Measurements from ENCODE around the genes FTHL17 and RPGR.

- PRO-cap, result no peak
Measured at GRCh38 chrX:30971587-30972161, 82.6 kb upstream of the TAB3 start.

- PRO-cap, result no peak
Measured at GRCh38 chrX:31071931-31072326, at the start of gene FTHL17. TSS of gene FTHL17 (minus strand) at chrX:31072041.

- PRO-cap, result no peak
Measured at GRCh38 chrX:32593399-32593726, 618.0 kb downstream of the DMD start.

GRCh38 chrX:32644791-32645115, 566.6 kb downstream of the DMD start:
- PRO-cap, result no peak

- PRO-cap, result no peak
Measured at GRCh38 chrX:33339270-33339600, 127.9 kb upstream of the DMD start.

DNA sequence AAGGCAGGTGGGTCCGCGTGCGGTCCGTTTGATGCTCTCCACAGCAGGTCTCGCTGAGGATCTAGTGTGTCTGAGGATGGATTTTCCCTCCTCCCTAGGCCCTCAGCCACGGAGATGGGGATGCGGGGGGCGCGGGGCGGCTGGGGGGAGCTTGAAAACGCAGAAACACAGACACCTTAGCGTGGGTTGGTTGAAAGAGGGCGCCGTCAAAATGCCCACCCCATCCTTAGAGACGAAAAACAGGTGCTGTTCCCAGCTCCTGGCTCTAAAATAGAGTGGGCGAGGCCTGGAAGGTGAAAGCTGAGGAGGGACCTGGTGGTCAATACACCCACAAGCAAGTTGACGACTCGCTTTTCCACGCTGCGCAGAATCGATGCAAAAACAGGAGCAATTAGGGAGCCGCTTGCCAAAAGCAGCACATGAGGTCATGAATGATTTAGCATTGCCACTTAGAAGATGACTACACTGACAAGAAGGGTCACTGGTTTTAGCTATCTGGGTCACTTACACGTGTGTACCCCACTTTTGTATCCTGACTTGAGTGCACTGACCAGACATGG, 405.4 kb downstream of the FAM47A start:
- PRO-cap, result no peak

- PRO-cap, result no peak
Measured at GRCh38 chrX:34655478-34656588, 1.3 kb downstream of the TMEM47 start.

DNA sequence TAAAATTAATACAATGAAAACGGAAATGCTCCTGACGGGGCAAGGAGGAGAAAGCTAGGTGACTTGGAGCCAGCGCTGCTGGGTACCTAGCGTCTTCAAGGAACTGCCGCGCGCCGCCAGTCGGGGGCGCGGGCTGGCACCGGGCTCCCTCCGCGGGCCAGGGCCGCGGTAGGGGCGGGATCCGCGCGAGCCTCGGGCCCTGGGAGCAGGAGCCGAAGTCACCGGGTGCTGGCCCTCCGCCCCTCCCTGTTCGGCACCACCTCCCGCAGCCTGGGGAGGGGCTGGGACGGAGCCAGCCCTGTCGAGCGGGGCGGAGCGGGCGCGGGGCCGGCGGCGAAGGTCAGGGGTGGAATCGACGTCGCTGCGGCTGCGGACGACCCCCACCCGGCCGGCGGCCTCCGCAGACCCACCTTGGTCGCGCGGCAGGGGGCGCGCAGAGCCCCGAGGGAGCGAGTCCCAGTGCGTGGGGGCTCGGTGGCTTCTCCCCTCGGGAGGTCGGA, 50.8 kb upstream of the FAM47C start:
- PRO-cap, result no peak

DNA sequence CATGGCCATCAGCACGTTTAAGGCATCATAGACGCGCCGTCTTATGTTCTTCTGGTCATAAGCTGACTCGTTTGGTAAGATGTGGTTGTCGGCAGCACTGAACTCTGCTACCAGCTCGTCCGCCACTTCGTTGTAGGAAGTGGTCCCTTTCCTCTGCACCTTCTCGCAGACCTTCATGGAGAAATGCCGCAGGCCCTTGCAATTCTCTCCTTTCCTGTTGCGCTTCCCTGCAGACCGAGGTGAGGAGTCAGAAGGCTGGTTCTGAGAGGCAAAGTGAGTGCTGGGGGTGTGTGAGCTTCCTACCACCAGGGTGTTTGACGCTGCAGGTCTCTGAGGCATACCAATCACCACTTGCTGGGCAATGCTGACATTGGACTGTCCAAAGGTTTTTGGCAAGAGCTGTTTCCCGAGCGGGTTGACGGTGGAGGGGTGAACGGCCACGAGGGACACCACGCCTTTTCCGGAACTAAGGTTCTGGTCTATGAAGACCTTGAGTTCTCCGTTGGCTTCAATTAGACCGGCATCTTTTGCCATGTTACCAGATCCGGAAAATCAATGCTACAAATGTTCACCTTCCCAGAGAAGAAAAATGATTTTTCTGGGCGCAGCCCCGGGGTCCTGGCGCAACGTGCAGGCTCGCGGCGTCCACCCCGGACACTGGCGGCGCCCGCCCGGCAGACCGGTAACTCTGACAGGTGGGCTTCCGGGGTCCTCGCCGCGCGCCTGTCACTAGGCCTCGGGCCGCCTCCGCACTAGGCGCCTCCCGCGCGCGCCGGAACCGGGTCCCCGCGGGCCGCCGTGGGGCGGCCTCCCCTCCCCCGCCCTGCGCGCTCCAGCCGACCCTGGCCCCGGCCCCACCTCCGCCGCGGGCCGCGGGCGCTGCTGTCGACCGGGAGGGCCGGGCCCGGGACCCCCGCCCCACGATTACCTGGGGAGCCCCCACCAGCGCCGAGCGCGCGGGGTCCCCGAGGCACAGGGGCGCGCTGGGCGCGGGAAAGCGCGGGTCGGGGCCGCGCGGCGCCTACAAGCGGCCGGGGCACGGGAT, 45.0 kb upstream of the FAM47C start:
- PRO-cap, result no peak

DNA sequence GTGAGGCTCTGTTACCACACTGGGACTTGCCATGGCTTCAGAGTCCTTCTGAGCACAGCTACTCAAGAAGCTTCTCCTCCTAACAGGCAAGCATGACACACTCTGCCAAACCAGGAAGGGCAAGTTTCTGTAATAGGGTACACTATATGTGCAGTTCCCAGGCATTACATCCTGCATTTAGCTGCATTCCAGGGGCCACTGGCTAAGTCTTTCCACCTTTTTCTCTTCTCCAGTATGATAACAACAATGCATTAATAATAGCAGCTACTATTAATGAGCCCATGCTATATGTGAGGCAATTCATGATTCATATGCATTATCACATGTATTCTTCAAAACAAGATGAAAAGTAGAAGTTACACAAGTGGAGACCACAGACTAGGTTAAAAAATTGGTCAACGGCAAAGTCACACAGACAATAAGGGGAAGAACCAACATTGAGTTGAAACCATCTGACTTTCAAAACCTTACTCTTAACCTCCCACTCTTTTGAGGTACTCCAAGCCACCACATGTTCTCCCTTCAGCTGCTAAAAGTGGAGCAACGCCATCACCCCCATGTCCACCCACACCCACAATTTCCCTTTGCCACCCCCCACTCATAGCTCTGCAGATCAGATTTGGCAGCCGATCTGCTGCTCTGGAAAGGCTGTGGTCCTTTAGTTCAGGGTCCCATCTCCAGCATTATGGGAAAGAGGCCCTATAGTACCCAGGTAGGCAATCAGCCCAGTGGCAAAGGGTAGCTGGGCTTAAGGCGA, 33.7 kb upstream of the CYBB start:
- PRO-cap, result no peak

DNA sequence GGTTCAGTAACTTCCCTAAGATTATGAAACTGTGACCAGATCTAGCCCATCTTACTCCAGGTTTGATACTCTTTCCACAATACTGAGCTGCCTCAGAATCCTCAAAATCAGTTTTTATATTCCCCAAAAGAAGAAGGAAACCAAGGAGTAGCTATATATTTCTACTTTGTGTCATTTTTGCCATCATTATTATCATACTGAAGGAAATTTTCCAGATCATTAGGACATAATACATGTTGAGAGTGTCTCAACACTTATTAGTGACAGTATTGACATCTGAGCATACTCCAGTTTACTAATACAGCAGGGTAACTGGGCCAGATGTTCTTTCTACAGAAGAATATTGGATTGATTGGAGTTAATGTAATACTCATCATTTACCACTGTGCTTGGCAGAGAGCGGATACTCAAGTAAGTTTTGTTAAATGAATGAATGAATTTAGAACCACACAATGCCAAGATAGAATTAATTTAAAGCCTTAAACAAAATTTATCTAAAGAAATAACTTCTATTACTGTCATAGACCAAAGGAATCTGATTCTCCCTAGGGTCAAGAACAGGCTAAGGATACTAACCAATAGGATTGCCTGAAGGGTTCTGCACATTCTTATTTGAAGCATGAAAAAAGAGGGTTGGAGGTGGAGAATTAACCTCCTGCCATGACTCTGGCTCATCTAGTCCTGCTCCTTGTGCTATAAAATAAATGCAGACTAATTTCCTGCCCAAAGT, 31.5 kb downstream of the CYBB start:
- PRO-cap, result no peak

GRCh38 chrX:37816483-37817544, 30.6 kb downstream of the DYNLT3 start:
- PRO-cap, result no peak

DNA sequence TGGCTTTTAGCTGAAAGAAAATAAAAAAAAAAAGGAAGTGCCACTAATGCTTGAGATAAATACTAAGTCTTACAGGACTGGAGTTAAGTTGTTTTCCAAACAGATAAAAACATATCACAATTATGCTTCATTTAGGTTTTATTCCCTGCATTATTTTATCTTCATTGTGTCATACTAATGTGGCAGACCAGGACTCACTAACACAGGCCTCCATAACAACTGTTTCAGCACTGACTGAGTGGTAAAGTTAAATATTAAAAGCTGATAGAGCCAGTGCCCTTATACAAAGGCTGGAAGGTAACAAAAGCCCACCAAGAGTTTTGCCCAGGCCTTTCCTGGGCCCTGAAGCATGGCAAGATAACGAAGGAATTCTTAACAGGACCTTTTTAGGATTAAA, 42.4 kb upstream of the DYNLT3 start:
- PRO-cap, result no peak

- PRO-cap, result bidirectional peak, plus-strand start at chrX:38327319, minus-strand start at chrX:38327233; bidirectional peak, plus-strand start at chrX:38327687, minus-strand start at chrX:38327474
Measured at GRCh38 chrX:38327024-38327847, at the start of gene RPGR. TSS of gene RPGR (minus strand) at chrX:38327509.

GRCh38 chrX:38336475-38337001, 9.2 kb upstream of the RPGR start:
- PRO-cap, result no peak

- PRO-cap, result bidirectional peak, plus-strand start at chrX:38804177, minus-strand start at chrX:38803972
Measured at GRCh38 chrX:38803497-38804540, 2.6 kb downstream of the MID1IP1 start.

- PRO-cap, result no peak
Measured at GRCh38 chrX:38864125-38864387, 62.8 kb downstream of the MID1IP1 start.

GRCh38 chrX:39226401-39226893, 425.2 kb downstream of the MID1IP1 start:
- PRO-cap, result no peak

GRCh38 chrX:39327254-39327615, 526.0 kb downstream of the MID1IP1 start:
- PRO-cap, result no peak

- PRO-cap, result no peak
Measured at GRCh38 chrX:39336371-39337781, 535.6 kb downstream of the MID1IP1 start.

Measured in left cardiac atrium (tissue), 1 donor.